Epithelial cell of prostate (primary cell): ENCODE results near the genes DDTL and SPECC1L.

DNA sequence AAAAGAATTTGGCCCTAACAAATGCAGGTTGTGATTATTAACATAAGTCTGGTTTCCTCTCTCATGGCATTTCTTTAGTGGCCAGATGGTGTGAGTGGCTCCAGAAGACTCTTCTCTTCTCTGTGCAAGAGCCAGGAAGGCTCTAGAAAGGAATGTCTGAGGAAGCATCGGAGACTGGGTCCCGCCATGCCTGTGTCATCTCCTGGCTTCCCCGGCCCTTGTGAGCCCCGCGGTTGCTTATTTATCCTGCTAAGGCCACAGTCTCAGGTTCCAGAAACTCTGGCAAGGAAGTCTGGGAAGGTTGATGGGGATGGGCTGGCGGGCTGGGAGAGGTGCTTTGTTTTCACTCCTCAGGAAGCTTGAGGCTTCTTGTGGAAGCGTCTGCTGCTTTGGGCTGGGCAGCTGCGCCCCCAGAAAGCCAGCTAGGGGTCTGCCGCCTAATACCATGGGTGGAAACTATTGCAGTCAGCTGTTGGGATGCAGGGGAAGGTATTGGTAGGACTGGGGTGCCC lies 18.9 kb downstream of the BCR start:
- RRBS: no CpG with 5 or more reads among the region's 9 CpGs

- RRBS: no CpG with 5 or more reads among the region's 10 CpGs
Observed at GRCh38 chr22:23242729-23243506, 62.6 kb downstream of the BCR start.

- RRBS: no CpG with 5 or more reads among the region's 14 CpGs
Observed at GRCh38 chr22:23306336-23307167, 126.2 kb downstream of the BCR start.

GRCh38 chr22:23460520-23461022 lies 119.5 kb downstream of the IGLL1 start:
- RRBS: no CpG with 5 or more reads among the region's 23 CpGs

- RRBS: 2% methylated on average over 17 of the region's 87 CpGs
Observed at GRCh38 chr22:23565938-23566847, 13.9 kb downstream of the IGLL1 start.

GRCh38 chr22:23752196-23753214 lies 1.6 kb upstream of the ZNF70 start:
- RRBS: no CpG with 5 or more reads among the region's 25 CpGs

DNA sequence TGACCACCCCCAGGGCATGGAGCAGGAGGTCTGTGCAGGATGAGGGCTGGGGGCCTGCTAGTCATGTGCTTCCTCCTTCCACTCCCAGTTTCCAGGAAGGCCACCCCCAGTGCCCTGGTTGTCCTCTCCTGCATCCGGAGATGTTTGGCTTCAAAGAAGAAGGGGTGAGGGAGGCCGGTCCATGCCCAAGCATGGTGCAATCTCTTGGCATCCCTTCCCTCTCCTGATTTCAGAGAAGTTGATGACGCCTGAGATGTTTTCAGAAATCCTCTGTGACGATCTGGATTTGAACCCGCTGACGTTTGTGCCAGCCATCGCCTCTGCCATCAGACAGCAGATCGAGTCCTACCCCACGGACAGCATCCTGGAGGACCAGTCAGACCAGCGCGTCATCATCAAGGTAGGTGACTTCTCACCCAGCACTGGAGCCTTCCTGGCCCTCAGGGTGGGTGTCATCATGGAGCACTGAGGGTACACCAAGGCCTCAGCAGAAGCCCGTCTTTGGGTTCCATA lies 22.2 kb downstream of the DERL3 start:
- RRBS: no CpG with 5 or more reads among the region's 12 CpGs

DNA sequence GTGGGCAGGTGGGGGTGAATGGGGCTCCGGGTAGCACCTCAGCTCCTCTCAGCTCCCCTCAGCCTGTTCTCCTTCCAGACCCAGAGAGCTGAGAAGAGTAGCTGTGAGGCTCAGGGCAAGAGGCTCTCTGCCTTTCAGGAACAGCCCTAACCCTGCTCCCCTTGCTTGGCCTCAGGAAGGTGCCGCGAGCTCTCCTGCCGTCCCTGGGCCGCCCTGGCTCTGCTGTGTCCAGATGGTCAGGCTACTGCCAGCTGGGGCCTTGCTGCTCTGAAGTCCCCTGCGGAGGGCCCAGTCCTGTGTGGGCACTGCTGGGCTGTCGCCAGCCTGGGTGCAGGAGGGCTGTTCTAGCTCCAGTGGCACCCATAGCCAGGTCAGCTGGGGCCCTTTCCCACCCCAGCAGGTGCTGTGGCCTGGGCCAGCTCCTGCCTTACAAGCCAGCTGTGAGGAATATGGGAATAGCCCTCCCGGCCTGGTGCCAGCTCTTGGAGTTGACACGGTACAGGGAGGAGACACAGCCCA lies 4.1 kb downstream of the DERL3 start:
- RRBS: 78% methylated on average over 1 of the region's 9 CpGs

GRCh38 chr22:23835647-23836310 lies 3.0 kb downstream of the DERL3 start:
- RRBS: no CpG with 5 or more reads among the region's 11 CpGs

- RRBS: no CpG with 5 or more reads among the region's 22 CpGs
Observed at GRCh38 chr22:23838379-23838641, 496 bp downstream of the DERL3 start.

DNA sequence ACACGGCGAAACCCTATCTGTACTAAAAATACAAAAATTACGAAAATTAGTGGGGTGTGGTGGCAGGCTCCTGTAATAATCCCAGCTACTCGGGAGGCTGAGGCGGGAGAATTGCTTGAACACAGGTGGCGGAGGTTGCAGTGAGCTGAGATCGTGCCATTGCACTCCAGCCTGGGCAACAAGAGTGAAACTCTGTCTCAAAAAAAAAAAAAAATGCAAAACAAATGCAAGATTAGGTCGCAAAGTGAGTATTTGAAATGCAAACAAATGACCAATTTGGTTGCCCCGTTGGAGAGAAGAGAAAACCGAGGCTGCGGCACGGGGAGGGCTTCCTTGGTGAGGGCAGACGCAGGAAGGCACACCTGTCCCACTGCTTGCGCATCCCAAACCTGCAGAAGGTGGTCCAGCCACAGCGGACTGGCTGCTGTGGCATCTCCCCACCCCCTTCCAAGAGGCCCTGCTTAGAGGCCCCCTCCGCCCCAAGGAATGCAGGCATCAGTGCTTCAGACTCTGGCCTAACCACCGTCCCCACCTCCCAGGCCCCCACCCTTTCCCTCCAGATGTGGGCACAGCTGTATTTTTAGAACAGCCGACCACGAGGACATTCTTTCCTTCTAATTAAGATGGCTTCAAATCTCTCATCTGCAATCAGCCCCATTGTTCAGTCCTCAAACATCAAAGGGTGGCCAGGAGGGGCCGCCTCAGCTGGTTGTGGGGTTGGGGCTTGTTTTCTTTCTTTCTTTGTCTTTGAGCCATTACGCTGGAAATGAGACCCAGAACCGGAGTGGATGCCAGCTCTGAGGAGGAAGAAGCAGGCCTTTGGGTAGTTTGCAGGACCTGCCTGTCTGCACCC lies 9.2 kb upstream of the DERL3 start:
- RRBS: no CpG with 5 or more reads among the region's 22 CpGs

- RRBS: no CpG with 5 or more reads among the region's 33 CpGs
Observed at GRCh38 chr22:23966727-23967136, at the start of gene DDTL. DDTL (plus strand) TSS chr22:23966888.

- RRBS: no CpG with 5 or more reads among the region's 1 CpG
Observed at GRCh38 chr22:24144527-24144903, 36.8 kb upstream of the SUSD2 start.

- RRBS: no CpG with 5 or more reads among the region's 4 CpGs
Observed at GRCh38 chr22:24146089-24146631, 35.1 kb upstream of the SUSD2 start.

- RRBS: 1% methylated on average over 47 of the region's 109 CpGs
Observed at GRCh38 chr22:24155391-24156654, 25.5 kb upstream of the SUSD2 start.

GRCh38 chr22:24270457-24271292 lies at the start of gene SPECC1L:
SPECC1L (plus strand) TSS chr22:24270831.
- RRBS: under 1% methylated on average over 30 of the region's 83 CpGs

DNA sequence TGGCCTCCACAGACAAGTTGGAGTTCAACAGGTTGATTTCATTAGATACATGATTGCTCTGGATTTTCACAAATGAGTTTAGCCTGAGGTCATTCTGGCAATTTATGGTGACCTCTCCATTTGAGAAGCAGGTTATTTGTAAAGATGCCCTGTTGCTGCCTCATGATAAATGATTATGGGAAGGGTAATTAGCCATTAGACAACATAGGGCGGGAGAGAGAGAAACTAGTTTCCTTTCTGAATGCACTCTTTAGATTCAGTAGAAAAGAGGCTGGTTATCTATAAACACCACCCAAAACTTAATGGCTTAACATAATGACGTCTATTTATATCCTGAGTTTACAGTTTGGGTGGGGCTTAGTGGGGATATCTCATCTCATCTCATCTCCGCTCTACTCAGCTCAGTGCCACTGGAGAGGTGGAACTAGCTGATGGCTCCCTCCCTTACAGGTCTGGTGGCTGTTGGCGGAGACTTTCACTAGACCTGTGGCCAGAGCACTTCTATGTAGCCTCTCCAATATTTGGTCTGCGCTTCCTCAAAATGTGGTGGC lies 34.9 kb upstream of the ADORA2A start:
- RRBS: no CpG with 5 or more reads among the region's 5 CpGs

DNA sequence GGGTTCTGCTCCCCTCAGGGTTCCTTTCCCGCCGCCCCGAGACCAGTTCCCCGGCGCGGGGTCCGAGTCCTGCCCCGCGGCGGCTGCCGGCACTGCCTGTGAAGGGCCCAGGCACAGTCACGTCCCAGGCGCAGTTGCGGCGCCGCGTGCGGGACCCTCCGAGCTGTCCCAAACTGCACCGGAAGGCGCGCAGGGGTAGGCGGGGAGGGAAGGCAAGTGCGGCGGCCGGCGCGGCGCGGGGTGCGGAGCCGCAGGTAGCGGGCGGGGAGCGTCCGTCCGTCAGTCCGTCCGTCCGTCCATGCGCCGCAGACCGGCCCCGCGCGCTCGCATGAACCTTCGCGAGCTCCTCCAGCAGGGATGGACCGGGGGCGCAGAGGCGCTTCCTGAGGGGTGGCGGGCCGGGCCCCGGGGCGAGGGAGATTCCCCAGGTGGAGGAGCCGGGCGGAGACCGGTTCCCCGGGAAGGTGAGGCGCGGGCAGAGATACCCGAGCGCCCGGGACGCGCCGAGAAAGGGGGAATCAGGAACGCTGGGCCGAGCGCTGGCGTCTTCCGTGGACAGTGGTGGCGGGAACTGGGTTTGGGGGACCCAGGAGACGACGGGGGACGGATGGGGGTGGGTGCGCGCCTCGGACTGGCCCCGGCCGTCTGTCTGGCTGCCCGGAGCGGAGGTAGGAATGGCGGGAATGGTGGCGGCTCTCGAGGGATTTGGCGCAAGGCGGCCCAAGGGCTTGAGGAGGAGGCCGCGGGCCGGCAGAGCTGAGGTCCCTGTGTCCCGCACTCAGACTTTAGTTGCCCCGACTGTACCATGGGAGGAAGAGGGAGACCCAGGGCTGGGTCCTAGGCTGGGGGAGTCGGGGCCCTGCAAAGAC lies 3.1 kb upstream of the ADORA2A start:
- RRBS: 7% methylated on average over 59 of the region's 95 CpGs

DNA sequence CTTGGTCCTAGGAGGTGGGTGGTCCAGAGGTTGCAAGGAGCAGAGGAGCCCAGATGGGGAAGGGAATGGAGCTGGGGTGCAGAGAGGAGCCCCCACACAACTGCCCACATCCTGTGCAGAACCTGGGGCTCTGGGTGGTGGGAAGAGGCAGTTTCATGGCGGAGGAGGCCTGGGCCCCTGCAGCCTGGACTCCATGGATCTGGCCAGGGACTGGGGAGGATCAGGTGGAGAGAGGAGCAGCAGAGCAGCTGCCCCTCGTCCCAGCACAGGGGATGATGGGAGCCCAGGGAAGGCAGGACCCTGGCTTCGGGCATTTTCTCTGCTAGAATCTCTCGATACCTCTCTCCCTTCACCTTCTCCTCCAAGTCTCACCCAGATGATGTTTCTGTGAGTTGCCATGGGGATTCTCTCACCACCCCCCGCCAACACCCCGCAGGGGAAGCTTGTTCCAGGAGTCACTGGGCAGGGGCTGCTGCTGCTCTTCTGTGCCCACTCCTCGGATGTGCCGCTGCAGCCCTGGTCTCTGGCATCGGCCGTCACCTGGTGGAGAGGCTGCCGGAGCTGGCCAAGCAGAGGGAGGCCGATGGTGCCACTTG lies 800 bp upstream of the ADORA2A start:
- RRBS: 90% methylated on average over 2 of the region's 12 CpGs

GRCh38 chr22:24660627-24660982 lies 57.6 kb downstream of the GGT1 start:
- RRBS: no CpG with 5 or more reads among the region's 13 CpGs